ENCODE data around the gene POTEI.

GRCh38 chr2:128232515-128232930, 86.1 kb downstream of the HS6ST1 start:
- PRO-cap = no peak

DNA sequence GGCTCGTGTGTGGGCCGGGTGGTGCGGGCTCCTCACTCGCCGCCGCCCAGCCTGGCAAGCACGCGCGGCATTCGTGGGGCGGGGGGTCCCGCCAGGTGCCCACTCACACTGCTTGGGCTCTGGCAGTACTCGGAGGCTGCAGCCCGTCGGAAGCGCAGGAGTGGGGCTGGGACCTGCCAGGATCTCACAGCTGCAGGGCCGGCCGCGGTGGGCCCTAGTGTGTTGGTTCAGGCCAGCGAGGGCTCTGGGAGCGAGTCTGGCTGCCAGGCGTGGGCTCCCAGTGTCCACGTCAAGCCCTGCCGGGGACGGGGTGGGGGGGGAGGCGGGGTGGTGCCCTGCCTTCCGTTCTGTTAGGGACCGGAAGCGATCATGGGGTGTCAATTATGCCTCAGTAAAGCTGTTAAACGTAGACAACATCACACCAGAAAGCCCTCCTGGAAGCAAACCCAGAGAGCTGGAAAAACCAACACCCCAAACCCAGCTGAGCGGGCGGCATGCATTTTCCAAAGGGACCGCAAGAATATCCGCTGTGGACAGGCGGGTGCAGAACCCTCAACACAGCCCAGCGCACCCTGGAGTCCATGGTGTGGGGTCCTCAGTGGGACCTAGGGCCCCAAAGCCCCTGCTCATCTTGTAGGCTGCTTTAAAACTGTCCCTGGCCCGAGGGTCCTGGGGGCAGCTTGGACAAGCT, 1.2 kb upstream of the HS6ST1 start:
- PRO-cap = no peak

- PRO-cap = no peak
These were observed 5.1 kb upstream of the HS6ST1 start for GRCh38 chr2:128323790-128324083.

DNA sequence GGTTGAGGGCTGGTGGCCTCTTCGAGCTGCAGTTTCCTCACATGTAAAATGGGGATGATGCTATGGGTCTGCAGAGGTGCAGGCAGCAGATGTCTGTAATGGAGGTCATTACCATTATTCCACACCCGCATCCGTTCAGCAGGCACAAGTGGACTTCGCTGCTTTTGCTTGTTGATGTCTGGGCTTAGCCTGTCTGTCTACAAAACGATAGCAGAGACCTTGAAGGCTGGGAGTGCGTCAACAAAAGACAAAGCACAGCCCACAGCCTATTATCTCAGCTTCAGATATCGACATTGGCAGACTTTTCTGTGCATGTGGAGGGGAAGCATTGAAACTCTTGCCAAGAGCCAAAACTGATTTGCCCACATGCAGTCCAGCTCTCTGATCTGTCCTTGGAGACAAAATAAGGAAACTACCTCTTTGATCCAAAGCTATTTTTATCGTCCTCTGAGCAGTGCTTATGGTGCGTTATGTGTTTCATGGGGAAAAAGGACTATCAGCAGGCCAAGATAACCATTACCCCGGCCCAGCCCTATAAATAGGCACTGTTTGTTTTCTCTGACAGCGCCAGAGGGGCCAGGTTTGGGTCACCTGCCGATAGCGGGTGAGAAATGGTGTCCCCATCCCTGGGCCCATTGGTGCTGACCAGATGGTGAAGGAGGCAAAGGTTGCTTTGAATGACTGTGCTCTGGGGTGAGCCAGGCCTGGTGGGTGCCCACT, 175.9 kb upstream of the HS6ST1 start:
- PRO-cap = no peak

DNA sequence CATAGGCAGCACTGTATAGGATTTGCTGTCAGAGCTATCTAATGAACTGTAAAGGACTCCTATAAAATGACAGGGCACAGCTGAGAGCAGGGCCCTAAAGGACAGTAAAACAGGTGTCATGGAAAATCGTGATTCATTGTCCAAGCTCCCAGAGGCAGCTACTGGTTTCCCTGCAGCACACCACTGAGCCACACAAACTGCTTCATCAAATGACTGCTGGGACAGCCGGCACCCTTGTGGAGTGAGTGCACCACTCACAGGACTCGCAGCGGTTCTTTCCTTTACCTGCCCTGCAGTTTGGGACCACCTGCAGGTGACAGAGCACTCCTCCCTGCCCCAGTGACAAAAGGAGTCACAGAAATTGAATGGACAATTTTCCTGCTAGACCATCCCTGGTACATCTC, 655.3 kb upstream of the HS6ST1 start:
- PRO-cap = no peak

DNA sequence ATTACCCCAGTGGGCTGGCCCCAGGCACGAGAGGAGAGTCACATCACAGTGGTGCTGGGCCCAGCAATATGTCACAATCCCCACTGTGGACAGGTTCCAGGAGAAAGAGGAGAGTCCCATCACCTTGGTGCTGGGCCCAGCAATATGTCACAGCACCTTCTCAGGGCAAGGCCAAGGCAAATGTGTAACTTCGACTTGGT, 736.2 kb upstream of the RAB6C start:
- PRO-cap = unidirectional peak, plus-strand start at position 99 of the sequence

DNA sequence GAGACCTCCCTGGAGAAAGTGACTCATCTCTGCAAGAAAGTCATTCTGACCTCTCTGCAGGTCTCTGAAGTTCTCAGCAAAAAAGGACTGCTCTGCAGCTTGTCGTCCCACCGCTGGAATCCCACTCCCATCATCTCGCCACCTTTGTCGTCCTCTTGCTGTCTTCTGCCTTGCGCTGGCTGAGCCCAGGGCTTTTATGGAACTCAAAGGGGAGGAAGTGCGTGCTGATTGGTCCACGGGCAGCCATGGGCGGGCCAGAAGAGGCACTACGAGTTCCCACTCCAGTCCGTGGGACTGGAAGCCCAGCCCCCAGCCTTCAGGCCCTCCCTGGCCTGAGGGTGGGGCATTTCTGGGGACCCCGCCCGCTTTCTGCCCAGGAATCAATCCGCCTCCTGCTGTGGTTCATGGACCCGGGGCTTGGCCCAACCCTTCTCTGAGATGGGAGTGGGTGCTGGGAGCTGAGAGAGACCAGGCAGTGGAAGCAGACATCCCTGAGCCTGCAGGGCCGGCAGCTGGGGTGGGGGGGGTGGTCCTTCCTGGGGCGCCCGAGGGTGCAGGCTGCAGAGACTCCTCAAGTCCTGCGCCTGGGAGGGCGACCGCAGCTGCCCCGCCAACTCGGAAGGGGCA, 660.7 kb upstream of the RAB6C start:
- PRO-cap = no peak

- PRO-cap = unidirectional peak, minus-strand start at chr2:130356570
These were observed 577 bp downstream of the PTPN18 start for GRCh38 chr2:130356345-130356921.

DNA sequence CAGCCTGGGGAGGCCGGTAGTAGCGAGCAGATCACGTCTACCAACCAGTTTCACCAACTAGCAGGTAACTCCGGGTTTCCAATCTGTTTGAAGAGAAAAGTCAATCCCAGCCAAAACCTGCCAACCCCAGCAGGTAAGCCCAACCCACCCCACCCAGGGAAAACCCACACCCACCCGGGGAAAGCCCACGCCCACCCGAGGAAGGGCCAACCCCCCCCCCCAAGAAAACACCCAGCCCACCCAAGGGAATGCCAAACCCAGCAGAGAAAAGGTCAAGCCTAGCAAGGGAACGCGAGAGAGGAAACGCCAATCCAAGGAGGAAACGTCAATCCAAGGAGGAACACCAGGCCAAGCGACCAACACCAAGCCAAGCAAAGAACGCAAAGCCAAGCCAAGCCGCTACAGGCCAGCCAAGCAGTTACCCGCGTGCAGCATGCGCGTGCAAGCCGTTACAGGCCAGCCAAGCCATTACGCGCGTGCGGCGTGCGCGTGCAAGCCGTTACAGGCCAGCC, at the start of gene POTEI:
TSS of gene POTEI (minus strand) at position 83 of the 512 bp plus-strand sequence.
- PRO-cap = no peak

- PRO-cap = no peak
These were observed 788 bp downstream of the AMER3 start for GRCh38 chr2:130756191-130756465.

GRCh38 chr2:130797924-130798391, 38.8 kb upstream of the ARHGEF4 start:
- PRO-cap = unidirectional peak, minus-strand start at chr2:130798051

DNA sequence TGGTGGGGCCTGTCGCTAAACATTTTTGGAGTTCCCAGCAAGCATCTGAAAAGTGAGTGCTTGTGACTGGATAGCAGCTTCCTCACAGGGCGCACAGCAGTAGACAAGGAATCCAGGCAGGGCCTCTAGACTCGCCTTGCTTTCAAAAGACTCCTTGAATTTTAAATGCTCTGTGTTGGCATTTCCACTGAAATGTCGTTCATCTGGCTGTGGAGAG, 126.3 kb downstream of the FAM168B start:
- PRO-cap = no peak

- PRO-cap = no peak
These were observed 37.6 kb downstream of the FAM168B start for GRCh38 chr2:131055500-131056152.

GRCh38 chr2:131106506-131106864, 1.3 kb downstream of the PLEKHB2 start:
- PRO-cap = no peak

DNA sequence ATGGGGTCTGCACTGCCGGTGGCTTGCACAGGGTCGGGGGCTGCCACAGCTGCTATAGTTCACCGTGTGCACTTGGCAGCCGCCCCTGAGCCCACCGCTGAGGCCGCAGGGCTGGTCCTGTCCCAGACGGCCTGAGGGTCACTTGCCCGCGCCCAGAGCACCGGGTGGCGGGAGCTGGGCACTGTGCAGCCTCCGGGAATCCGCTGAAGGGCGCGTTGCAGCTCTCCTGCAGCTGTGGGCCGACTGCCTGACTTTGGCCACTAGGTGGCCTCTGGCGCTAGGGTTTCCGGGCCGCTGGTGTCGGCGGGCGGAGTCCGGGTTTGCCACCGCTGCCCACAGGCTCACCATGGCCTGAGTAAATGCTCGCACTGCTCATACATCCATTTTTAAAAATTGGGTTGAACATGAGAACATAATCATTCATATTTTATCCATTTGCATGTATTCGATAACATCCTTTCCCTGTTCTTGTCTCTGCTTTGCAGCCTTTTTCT, 146.2 kb downstream of the CCDC74A start:
- PRO-cap = no peak

- PRO-cap = no peak
These were observed 95.3 kb upstream of the ANKRD30BL start for GRCh38 chr2:132257009-132257526.

DNA sequence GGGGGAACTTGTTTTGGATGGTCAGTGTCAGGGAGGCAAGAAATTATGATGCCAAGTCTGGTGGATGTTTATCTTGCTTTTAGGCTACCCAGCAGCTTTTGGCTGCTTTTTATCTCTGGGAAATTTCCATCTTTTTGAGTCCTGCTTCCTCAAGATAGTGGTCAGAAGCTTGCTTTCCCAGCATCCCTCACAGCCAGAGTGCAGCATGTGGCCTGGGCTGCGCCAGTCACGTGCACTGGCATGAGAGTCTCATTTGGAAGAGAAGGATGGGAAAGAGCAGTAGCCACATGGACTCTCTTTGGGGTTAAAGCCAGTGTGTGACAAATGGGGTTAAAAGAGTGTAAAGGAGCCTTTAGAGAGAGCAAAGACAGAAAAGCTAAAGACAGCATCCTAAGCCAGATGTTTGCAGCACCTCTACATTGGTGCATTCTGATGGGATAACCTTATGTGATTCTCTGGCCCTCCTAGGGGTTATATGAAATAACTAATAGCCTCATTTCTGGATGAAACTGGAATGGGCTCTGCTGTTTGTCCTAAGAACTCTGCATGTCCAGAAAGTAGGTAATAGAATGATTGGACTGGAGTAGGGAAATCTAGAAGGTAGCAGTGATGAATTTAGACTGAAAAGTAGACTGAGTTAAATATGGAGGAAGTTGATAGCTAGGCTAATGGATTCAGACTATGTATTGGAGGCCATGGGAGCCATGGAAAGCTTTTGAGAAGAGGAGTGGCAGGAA, 12.9 kb downstream of the GPR39 start:
- PRO-cap = no peak

GRCh38 chr2:132529525-132530549, 113.2 kb downstream of the GPR39 start:
- PRO-cap = no peak

GRCh38 chr2:132671058-132671832, 1.2 kb upstream of the LYPD1 start:
- PRO-cap = no peak

- PRO-cap = no peak
These were observed 146.5 kb downstream of the NCKAP5 start for GRCh38 chr2:133421700-133422265.